Adrenal gland (tissue), 7 donors: ENCODE results near the genes SELE, KIFAP3 and FMO2.

DNA sequence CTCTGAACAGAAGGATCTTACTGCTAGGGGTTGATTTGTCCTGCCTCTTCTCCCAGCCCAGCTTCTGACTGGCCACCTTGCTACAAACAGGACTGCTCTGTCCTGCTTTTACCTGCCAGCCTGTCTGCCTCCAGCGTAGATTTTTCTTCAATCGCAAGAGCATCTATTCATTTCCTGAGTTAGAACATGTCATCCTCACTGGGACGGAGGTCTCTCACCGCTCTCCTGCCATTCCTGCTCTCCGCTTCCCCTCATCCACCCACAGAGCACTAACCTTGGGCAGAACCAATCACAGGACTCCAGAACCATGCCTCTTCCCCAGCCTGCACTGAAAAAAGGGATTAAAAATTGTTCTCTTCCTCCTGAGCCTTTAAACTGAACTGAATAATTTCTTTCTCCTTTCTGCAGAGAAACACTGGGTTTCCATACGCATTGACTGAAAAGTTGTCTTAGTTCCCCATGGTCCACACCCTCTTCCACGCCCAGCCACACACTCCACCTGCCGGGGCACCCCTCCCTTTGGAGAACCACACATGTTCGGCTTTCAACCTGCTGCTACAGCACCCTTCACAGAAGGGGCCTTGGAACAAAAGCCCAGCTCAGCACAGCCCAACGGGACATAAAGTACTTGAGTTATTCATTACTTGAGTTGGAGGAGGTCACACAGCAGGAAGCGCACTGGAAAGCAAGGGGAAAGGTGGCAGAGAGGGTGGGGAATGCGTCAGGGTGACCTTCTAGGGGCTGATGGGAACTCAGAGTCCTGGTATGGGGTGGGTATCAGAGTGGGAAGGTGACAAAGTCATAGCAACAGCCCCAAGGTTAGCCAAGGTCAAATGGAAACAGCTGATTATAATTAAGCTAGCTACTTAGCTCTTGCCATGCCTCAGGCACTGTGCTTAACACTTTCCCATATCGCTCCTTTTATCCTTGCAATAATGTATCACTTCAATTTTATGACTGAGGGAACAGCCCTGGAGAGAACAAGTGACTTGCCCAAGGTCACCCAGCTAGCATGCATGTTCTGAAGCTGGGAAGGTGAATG is 3.1 kb upstream of the ATP1B1 start:
- PRO-cap, 3 experiments: no peak in any of the 3 experiments
- RAMPAGE, long total RNA, 4 experiments: start-site peak on the minus strand in 1 of 4 experiments, centred at position 253 of the sequence, 14 reads per replicate
- RRBS: no CpG with 5 or more reads among the region's 13 CpGs

DNA sequence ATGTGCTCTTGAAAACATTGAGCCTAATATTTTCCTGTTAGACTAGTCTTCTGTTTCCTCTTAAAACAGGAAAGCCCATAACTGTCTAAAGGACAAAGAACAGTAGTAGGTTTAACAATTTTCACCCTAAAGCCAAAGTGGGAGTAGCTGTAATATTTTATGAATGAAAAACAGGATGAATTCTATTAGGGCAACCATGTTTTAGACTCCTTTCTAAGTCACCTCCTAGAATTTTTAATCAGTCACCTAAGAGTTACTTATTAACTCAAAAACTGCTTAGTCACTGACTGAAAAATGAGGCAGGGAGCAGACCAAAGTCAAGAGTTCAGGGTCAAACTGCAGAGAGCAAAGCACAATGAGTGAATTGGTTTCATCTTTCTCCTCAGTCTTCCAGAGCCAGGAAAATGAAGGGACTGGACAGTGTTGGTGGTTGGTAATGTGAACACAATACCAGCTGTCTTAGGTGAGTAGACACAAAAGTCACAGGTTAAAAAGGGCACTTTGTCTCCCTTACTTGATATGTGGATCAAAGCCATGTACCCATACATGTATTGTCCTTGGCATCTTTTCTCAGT is 41.9 kb downstream of the ATP1B1 start:
- PRO-cap, 3 experiments: no peak in any of the 3 experiments
- RAMPAGE, long total RNA, 4 experiments: no peak in any of the 4 experiments

DNA sequence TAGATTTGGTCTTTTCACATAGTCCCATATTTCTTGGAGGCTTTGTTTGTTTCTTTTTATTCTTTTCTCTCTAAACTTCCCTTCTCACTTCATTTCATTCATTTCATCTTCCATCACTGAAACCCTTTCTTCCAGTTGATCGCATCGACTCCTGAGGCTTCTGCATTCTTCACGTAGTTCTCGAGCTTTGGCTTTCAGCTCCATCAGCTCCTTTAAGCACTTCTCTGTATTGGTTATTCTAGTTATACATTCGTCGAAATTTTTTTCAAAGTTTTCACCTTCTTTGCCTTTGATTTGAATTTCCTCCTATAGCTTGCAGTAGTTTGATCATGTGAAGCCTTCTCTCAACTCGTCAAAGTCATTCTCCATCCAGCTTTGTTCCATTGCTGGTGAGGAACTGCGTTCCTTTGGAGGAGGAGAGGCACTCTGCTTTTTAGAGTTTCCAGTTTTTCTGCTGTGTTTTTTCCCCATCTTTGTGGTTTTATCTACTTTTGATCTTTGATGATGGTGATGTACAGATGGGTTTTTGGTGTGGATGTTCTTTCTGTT is 89.2 kb downstream of the NME7 start:
- PRO-cap, 3 experiments: no peak in any of the 3 experiments
- RAMPAGE, long total RNA, 4 experiments: no peak in any of the 4 experiments
- RRBS: no CpG with 5 or more reads among the region's 8 CpGs

DNA sequence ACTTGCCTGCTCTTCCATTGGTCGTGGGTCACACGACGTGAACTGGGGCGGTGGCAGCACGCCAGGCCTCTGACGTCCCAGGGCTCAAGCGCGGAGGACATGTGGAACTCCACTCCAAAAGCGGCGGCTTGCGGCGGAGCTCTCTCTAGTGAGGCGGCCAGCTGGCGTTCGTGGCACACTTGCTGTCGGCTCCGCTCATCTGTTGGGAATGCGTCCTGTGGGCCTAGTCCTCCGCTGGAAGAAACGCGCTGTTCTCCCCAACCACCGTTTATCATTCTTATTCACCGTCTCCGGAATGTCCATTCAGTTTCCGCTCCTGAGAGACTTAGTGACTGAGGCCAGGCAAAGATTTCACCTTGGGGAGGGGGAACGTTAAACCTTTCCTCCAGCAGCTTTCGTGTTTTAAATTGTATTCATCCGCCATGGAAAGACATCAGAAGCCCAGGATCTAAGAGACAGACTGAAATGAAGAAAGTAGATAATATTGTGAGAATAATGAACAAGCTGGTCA is 358 bp upstream of the SLC19A2 start:
- PRO-cap, 3 experiments: peak in 3 of 3 experiments; most common plus-strand start position 117 of the sequence (in 3); most common minus-strand start position 210 of the sequence (in 1)
- RAMPAGE, long total RNA, 4 experiments: start-site peak on the plus strand in 2 of 4 experiments, centred at positions 95 to 108 of the sequence, 36 to 38 reads per replicate
- RRBS: no CpG with 5 or more reads among the region's 28 CpGs

GRCh38 chr1:169658674-169659238 is 28.8 kb upstream of the SELP start:
- PRO-cap, 3 experiments: no peak in any of the 3 experiments
- RAMPAGE, long total RNA, 4 experiments: no peak in any of the 4 experiments

- PRO-cap, 3 experiments: no peak in any of the 3 experiments
- RAMPAGE, long total RNA, 4 experiments: start-site peak on the minus strand in 1 of 4 experiments, at chr1:169734075-169734080 at its widest, 25 reads per replicate
- RRBS: no CpG with 5 or more reads among the region's 5 CpGs
These were observed at the start of gene SELE for GRCh38 chr1:169733956-169734263. SELE (minus strand) TSS chr1:169734079.

DNA sequence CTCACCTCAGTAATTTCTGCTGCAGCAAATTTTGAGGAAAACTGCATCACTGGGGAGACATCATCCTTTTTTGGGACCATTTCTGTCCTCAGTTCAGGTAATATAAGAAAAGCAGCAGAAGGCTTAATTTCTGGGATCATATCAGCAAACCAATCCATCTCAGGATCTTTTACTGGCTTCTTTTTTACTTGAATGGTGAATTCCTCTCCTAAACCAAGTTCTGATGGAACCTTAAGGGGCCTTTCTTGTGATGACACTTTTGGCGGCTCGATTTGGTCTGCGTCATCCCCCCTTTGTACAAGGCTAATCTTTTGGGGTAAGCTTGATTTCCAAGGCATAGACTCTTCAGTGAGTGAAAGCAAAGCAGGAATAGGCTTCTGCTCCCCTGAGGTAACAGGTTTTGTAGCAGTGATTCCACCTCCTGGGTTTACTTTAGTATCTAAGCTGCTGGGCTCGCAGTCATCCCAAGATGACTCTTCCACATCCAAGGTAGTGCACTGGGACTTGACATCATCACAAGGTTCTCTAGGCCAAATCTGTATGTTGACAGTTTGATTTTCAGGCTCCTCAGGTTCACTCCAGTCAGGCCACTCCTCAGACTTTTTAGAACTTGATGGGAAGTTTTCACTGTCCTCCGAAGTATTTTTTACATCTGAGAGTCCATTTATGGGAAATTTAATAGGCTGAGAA is 39.3 kb downstream of the SCYL3 start:
- PRO-cap, 3 experiments: no peak in any of the 3 experiments
- RAMPAGE, long total RNA, 4 experiments: no peak in any of the 4 experiments
- RRBS: no CpG with 5 or more reads among the region's 5 CpGs

DNA sequence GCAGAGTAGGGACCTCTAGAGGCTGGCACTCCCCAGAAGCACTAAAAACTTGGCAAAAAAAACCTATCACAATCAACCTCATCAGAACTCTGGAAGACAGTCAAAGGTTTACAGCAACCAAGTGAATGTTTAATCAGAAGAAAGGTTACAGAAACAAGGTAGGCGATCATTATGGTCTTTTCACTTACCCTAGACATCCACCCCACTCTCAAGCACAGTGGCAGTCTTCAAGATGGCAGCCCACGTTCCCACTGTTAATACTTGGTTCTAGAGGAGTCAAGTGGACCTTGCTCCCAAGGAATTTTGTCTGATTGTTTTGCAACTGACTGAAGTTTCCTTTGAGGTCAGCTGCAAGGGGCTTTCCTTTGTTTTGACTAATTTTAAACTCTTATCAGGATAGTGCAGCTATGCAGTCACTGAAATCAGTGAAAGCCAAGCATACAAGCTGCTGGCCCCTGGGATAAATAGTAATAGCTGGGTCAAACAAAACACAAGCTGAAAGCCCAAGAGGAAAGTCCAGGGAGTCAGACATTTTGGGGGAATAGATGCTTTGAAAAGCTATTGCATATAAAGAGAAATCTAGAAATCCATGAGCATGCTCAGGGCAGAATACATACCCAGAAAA is 7.1 kb downstream of the KIFAP3 start:
- PRO-cap, 3 experiments: no peak in any of the 3 experiments
- RAMPAGE, long total RNA, 4 experiments: no peak in any of the 4 experiments
- RRBS: no CpG with 5 or more reads among the region's 2 CpGs

GRCh38 chr1:170073769-170075029 is at the start of gene KIFAP3:
KIFAP3 (minus strand) TSS chr1:170074695.
- PRO-cap, 3 experiments: peak in 3 of 3 experiments; most common plus-strand start chr1:170074764 (in 3); most common minus-strand start chr1:170074337 (in 2)
- RAMPAGE, long total RNA, 4 experiments: start-site peak on the minus strand in 3 of 4 experiments, at chr1:170074484-170074713 at its widest, 39 to 653 reads per replicate
- RRBS: 1% methylated on average over 8 of the region's 45 CpGs

DNA sequence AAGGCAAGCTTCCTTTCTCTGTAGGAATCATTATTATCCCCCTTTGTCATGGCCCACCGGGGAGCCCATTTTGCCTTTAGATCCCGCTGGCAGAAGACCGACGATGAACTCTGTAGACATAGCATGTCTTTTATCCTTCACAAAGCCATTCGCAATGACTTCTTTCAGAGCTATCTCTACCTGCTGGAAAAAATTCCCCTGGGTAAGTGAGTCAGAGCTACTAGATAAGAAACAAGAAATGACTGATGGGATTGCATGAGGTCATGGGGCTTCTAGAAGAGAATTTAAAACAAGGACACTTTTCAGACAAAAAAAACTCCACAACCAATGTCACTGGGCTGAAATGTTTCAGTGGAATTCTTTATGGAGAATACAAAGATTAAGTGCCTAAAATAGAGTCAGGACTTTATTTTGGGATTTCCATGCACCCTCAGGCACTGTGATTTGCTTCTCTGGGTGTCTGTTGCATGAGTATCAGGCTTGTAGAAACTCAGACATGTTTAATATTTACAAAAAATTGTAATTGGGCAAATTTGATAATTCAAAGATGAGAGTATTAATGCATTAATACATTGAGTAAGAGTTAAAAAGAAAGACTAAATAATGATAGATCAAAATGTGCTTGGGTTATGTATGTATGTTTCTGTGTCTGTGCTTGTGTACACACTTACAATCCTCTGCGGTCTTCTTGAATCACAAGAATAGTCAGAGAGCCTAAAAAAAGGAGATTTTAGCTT is 469 bp downstream of the NTMT2 start:
- PRO-cap, 3 experiments: peak in 1 of 3 experiments; most common minus-strand start position 156 of the sequence (in 1)
- RAMPAGE, long total RNA, 4 experiments: no peak in any of the 4 experiments
- RRBS: no CpG with 5 or more reads among the region's 6 CpGs

- PRO-cap, 3 experiments: no peak in any of the 3 experiments
- RAMPAGE, long total RNA, 4 experiments: start-site peak on the minus strand in 2 of 4 experiments, at chr1:170538238-170538350 at its widest, 5 to 8 reads per replicate
- RRBS: no CpG with 5 or more reads among the region's 1 CpG
These were observed 6.2 kb downstream of the GORAB start for GRCh38 chr1:170538019-170538731.

GRCh38 chr1:171090562-171090793 is 227 bp upstream of the FMO3 start:
- PRO-cap, 3 experiments: no peak in any of the 3 experiments
- RAMPAGE, long total RNA, 4 experiments: no peak in any of the 4 experiments

DNA sequence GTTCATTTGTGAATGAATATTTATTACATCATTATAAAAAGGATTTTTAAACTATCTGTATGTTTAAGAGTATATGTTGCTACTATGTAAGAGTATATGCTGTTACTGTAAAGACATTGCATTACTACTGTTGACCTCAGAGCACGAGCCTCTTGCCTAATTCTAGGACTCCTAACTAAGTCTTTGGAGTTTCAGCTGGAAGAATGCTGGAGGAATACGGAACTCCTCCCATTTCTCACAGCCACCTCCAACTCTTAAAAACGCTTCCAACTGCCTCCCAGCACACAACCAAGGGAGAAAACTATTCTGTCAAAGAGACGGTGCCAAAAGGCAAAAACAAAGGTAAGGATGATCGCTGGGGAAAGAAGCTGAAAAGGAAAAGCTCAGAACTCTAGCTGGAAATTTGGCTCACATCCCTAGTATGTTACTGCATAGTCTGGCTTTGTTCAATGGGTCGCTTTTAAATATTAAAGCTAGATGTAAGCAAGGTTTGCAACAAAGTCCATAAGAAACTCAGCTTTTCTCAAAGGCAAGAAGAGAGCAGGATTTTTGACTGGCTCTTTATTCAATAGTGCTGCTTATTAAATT is at the start of gene FMO2:
TSS of gene FMO2 (plus strand) at position 283 of the 588 bp plus-strand sequence.
- PRO-cap, 3 experiments: peak in 3 of 3 experiments; most common plus-strand start position 283 of the sequence (in 3); most common minus-strand start position 162 of the sequence (in 1)
- RAMPAGE, long total RNA, 4 experiments: start-site peak on the plus strand in 4 of 4 experiments, centred at positions 243 to 287 of the sequence, 181 to 3,410 reads per replicate
- RRBS: no CpG with 5 or more reads among the region's 6 CpGs

DNA sequence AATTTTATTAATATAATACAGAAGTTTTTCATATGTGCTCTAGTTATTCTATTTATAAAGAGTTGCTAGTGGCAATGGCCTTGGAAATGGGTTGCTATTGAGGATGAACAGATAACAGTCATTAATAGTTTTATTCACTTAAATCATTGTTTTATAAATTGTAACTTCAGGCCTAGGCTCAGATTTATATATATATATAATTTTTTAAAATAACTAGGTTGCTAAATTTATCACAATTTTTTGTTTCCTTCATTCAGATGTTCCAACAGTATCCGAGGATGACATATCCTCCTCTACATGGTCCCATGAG is 36.5 kb downstream of the PRRC2C start:
- PRO-cap, 3 experiments: peak in 2 of 3 experiments; most common plus-strand start position 60 of the sequence (in 2)
- RAMPAGE, long total RNA, 4 experiments: no peak in any of the 4 experiments
- RRBS: no CpG with 5 or more reads among the region's 1 CpG

DNA sequence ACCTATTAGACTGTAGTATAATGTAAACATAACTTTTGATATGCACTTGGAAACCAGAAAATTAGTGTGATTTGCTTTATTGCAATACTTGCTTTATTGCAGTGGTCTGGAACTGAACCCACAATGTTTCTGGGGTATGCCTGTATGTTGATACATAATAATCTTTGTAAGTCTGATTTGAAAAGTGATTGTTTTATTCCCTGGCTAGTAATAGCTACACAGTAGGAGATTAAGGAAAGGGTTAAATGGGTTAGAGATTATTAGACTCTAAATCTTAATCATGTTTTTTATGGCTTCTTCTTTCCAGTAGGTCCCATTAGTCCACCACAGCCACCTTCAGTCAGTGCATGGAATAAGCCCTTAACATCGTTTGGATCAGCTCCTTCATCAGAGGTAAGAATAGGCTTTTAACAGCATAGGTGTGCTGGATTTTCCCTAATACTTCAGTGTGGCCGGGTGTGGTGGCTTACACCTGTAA is 61.3 kb upstream of the MYOCOS start:
- PRO-cap, 3 experiments: no peak in any of the 3 experiments
- RAMPAGE, long total RNA, 4 experiments: no peak in any of the 4 experiments
- RRBS: no CpG with 5 or more reads among the region's 2 CpGs

GRCh38 chr1:171663170-171663697 is 10.7 kb upstream of the MYOC start:
- PRO-cap, 3 experiments: no peak in any of the 3 experiments
- RAMPAGE, long total RNA, 4 experiments: no peak in any of the 4 experiments
- RRBS: no CpG with 5 or more reads among the region's 5 CpGs

DNA sequence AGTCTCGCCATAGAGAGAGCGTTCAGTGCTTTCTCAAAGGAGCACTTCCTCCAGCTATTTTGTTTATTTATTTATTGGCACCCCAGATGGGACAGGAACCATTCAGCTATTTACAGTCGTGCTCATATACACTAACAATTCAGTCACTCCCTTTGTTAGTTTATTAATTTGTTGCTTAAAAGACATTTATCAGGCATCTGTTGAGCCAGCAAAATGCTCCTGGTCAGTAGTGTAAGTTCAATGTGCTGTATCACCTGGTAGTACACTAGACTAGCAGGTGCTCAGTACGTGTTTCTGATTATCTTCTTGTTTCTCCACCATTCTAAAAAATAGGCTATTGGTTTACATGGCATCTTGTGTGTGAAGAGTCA is 156.2 kb downstream of the DNM3 start:
- PRO-cap, 3 experiments: no peak in any of the 3 experiments
- RAMPAGE, long total RNA, 4 experiments: no peak in any of the 4 experiments
- RRBS: no CpG with 5 or more reads among the region's 4 CpGs

GRCh38 chr1:172145294-172145912 is 275.1 kb upstream of the C1orf105 start:
- PRO-cap, 3 experiments: no peak in any of the 3 experiments
- RAMPAGE, long total RNA, 4 experiments: no peak in any of the 4 experiments
- RRBS: no CpG with 5 or more reads among the region's 6 CpGs

- PRO-cap, 3 experiments: no peak in any of the 3 experiments
- RAMPAGE, long total RNA, 4 experiments: no peak in any of the 4 experiments
- RRBS: no CpG with 5 or more reads among the region's 2 CpGs
These were observed 165.3 kb upstream of the C1orf105 start for GRCh38 chr1:172255080-172255609.

DNA sequence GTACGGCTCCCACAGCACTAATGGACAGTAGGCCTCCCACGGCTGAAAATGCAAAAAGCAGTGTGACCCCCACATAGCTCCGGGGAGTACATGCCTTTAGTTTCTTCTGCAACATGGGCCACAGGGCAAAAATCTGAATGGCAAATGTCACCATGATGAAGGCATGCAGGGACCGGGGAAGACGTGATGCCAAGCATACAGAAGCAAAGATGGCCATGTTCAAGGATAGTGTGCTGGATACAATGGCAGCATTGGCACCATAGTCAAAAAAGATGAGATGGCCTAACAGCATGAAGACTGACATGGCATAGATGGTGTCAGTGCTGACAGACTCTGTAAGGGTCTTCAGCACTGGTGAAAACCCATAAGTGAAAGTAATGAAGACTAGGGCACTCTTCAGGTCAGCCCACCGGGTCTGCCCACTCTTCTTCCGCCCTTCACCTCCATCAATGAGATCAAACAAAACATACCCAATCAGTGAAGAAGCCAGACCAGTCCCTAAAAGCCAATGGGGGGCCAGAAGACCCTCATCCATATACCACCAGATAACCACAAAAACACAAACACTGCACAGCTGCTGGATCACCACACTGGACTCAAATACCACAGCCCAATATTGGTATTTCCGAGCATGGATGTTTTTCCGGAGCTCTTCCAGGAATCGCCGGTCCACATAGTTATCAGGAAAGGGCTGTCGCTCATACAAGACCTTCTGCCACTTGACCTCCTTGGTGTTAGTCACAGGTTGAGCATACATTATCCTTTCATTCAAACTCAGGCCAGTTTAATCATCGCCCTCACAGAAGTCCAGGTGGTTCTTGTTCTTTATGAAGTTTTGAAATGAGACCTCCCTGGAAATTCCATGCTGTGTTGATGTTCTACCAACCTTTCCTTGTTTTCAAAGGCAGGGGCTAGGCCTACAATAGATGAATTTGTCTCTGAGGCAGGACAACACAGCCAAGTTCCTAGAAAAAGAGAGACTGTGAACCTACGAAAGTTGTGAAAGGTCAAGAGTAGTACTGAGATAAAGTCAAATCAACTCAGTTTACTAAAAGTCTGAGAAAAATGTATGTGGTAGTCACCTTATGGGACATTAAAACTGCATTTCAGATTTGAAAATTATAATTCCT is 1.6 kb downstream of the PIGC start:
- PRO-cap, 3 experiments: no peak in any of the 3 experiments
- RAMPAGE, long total RNA, 4 experiments: no peak in any of the 4 experiments
- RRBS: 97% methylated on average over 2 of the region's 14 CpGs